Endothelial cell (in vitro differentiated cells): ENCODE data around the genes PLEKHH2 and LRPPRC.

DNA sequence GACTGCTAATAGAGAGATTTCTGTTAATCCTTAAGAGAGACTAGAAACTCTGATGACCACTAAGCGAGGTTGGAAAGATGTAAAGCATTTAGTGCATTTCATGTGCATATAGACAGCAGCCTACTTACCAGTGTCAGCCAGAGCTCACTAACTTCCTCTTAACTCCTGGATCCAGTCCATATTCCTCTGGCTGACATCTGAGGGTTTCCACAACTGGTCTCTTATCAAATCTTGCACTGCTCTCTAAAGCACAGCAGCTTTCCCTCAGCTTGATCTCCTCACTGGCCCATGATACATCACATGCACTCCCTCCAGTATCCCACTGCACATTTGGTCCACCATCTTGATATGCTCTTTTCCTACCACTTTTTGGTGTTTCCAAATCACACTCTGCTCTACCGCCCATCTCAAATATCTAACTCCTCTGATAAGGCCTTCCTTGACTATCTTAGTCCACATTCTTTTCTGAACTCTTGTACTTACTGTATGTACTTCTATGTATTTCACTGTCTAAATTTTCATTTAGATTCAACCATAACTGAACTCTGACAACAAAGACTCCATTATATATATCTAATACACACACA lies 105.0 kb upstream of the ZFP36L2 start:
- PRO-cap, result no peak

- PRO-cap, result bidirectional peak, plus-strand start at chr2:43445564, minus-strand start at chr2:43445396
These were observed 150.6 kb downstream of the THADA start for GRCh38 chr2:43445197-43445745.

DNA sequence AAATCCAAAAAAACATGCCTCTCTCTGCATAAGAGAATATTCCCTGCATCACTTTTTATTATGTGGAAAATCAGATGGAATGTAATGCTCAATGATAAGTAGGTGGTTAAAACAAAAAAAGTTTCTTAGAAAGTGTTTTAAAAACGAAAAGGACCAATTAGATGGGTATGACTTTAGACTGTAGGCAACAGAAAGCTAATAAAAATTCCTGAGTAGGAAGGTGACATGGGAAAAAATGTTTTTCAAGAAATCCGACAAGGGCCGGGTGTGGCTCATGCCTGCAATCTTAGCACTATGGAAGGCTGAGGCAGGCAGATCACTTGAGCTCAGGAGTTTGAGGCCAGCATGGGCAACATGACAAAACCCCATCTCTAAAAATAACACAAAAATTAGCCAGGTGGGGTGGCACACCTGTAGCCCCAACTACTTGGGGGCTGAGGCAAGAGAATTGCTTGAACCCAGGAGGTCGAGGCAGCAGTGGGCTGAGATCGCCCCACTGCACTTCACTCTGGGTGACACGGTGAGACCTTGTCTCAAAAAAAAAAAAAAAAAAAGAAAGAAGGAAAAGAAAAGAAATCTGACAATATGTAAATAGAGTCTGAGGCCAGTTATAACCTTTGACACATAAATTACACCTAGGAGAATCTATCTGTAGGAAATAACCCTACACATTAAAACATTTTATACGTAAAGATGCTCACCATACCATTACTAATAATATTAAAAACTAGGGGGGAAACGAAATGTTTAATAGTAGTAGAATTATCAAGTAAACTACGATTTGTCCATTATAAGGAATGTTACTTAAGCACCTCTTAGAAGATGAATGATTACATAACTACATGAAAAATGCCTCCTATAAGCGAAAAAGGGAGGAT lies 125.9 kb downstream of the THADA start:
- PRO-cap, result no peak

DNA sequence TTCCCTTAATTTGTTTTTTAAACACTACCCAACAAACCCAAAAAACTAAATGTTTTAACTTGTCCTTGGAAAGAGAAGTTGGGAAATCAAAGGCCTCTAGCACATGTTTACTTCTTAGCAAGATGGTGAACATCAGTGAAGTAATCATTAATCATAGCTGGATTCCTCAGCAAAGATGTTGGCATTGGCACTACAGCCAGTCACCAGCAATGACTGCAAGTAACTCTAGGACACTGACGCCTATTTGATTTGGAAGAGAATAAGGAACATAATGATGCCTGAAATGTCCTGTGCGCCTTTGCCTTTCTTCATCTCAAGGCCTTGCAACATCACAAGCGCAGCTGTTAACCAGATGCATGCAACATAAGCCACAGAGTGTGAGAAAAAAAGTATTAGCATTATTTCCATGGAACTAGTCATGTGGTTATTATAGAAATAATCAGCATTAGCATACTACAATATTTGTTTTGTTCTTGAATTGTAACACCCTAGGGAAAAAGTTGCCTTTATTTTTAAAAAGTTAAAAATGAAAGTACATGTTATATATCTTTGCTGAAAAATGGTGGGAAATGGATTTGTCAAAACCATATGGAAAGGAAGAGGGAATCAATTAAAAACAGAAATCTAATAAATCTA lies 55.7 kb downstream of the THADA start:
- PRO-cap, result no peak

DNA sequence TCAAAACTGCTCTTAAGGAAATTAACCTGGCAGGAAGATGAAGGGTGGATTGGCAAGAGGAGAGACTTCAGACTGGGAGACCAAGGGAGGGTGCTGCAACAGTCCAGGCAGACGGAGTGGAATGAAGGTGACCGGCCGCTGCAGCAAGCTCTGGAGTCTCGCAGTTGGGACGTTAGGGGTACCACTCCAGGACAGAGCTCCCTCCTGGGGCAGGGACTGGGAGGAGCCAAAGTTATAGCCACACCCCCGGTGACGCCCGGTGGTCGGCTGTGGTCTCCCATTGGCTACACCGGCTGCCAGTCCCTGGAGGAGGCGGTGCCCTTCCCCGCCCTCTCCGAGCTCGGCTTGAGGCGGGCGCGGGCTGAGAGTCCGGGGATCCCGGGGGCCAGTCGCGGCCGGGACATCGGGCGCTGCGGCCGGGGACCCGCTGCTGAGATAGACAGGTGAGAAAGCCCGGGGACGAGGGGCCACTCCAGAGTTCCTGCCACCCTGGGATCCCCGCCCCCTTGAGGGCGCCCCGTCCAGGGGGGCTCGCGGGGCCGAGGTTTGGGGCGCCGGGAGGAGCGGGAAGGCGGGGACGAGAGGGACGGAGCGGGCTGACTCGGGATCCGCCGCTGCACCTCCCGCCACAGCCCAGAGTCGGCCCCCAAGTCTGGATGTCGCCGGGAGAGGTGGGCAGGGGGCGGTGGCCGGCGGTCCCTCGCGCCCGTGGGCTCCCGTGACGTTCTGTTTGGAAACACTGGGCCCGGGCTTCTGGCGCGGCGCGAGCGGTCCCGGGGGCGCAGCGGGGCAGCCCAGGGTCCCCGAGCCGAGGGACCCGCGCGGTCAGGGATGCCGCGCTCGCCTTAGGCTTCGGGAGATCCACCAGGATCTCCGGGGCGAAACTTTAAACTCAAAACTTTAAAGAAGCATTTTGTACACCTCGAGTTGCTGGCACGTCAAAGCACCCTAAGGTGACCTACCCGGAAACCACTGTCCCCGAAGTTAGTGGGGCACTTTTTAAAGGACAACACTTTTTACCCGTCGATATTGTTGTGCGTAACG lies at the start of gene PLEKHH2:
Gene PLEKHH2, plus strand, starts transcription at position 324 of the 1,044 bp plus-strand sequence.
- PRO-cap, result bidirectional peak, plus-strand start at position 388 of the sequence, minus-strand start at position 199 of the sequence

DNA sequence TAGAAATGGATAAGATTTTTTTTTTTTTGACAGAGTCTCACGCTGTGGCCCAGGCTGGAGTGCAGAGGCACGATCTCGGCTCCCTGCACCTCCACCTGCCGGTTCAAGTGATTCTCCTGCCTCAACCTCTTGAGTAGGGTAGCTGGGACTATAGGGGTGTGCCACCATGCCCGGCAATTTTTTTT lies 3.1 kb downstream of the ABCG8 start:
- PRO-cap, result no peak

GRCh38 chr2:43842252-43842775 lies 3.5 kb downstream of the ABCG8 start:
- PRO-cap, result no peak

DNA sequence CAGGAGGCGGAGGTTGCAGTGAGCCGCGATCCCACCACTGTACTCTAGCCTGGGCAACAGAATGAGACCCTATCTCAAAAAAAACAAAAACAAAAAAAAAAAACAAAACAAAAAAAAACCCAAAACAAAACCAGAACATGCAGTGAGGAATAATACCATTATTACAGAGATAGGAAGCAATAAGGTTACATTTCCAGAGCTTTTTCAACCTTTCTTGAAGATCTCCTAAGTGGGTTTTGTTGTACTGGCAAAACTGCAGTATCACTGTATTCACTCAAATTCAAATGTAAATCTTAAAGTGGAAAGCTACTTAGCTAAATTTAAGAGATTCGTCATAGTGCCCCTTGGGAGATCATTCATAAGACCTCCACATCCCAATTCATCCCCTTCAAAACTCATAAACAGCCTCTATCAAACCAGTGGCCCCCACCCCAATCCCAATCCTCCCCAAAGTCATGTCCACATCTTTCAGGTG lies 65.9 kb downstream of the ABCG8 start:
- PRO-cap, result no peak

DNA sequence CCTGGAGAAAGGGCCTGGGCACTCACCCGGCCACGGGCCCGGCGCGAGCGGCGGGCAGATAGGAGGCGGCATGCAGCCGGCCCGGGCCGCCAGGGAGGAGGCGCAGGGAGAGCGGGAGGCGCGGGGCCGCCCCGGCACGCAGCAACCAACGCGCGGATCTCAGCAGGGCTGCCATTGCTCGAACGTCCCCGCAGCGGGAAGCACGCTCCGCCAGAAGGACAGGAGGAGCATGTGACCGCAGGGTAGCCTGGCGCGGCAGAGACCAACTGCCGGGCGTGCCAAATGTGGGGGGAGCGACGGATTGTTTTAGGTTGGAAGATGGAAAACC lies at the start of gene LRPPRC:
Gene LRPPRC, minus strand, starts transcription at position 217 of the 328 bp plus-strand sequence.
- PRO-cap, result bidirectional peak, plus-strand start outside the sequence, minus-strand start at position 217 of the sequence

- PRO-cap, result no peak
These were observed 65.2 kb upstream of the LRPPRC start for GRCh38 chr2:44060965-44061503.

GRCh38 chr2:44087717-44088253 lies 80.9 kb upstream of the PPM1B start:
- PRO-cap, result no peak

GRCh38 chr2:44136099-44136883 lies 32.4 kb upstream of the PPM1B start:
- PRO-cap, result no peak

GRCh38 chr2:44222626-44222998 lies 52.7 kb upstream of the SLC3A1 start:
- PRO-cap, result no peak

DNA sequence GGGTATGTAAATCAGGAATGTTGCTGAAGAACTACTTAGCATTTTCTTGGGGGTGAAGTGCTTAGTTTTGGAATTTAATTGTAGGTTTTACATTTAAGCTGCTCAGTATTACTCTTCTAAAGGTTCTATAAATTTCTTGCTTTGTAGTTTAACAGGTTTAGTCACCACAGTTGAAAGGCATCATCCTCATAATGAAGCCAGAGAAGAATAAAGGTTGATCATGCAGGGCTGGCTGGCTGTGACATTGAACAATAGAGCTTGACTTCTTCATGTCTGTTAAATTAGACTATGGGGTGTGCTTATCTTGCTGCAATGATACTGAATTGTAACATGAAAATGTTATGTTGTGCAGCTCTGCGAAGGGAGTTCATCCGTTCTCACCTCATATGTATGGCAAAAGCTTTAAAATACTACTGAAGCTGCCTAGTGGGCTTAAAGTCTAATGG lies 81.7 kb downstream of the CAMKMT start:
- PRO-cap, result unidirectional peak, plus-strand start at position 221 of the sequence

DNA sequence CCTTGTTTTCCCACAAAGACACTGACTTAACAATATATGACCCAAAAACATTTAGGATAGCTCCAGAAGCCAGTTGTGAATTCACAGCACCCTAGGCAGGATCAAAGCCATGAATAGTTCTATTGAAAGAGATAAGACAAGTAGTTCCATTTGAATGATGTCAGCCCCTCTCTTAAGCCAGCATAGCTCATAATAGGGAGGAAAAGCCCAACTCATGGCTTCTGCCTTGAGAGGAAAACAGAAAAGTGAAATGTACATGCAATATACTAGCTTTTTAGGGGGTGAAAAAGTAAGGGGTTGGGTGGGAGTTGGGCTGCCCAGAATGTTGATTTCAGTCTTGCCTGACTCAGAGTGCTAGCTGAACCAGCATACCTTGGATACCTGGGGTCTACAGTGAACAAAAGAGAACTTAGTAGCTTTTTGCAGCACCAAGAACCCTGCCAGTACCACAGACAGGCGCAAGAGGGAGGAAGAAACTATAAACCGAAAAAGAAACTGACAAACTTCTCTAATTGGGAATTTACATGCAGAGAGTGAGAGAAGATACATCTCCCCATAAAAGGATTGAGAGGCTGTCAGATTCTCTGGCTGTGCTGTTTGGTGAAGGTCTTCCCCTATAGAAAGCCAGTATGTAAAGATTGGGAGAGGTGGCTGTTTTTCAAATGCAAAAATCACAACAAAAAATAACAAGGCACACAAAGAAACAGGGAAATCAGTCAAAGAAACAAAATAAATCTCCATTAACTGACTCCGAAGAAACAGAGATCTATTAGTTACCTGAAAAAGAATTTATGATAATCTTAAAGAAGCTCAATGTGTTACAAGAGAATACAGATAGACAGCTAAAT lies 101.7 kb downstream of the CAMKMT start:
- PRO-cap, result no peak

DNA sequence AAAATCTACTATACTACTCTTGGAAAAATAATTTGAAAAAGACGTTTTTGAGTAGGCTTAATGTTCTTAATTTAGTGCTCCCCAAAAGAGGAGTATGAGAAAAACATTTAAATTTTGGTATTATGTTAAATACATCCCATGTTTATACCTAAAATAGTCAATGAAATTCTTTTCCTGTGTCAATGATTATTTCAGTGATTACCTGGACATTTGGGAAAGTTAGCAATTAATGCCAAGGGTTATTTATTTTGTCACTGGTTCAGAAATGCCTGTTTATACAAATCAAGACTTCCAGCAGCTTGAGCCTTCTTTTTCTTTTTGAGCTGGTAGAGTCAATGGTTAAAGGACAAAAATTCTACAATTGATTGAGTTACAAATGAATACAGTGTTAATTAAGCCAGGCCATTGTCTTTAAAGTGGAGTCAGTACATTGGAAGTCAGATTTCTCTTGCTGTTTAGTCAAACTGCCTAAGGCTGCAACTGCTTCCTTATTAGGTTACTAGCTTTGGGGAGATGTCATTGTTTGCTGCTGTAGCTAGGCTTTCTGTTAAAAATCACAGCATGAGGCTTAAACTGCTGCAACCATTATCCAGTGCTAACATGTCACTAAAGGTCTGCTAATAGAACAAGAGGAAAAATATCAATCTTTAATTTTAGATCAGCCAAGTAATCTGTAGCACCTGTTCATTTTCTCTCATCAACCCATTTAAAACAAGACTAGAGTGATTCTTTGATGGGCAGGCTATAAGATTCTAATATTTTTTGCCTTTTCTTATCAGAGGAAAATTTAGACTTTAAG lies 182.5 kb downstream of the CAMKMT start:
- PRO-cap, result unidirectional peak, plus-strand start at position 571 of the sequence

GRCh38 chr2:44944644-44944993 lies 3.1 kb downstream of the SIX3 start:
- PRO-cap, result no peak

DNA sequence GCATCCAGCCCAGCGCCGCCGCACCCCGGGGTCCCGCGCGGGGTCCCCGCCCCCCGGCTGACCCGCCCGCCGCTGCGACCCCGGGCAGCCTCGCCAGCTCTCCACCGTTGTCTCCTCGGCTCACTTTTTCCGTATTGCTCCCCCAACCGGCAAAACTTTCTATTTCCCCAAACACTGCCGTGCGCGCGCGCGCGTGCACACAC lies 710 bp upstream of the PRKCE start:
- PRO-cap, result bidirectional peak, plus-strand start outside the sequence, minus-strand start at position 109 of the sequence

GRCh38 chr2:45743242-45743864 lies 91.9 kb downstream of the PRKCE start:
- PRO-cap, result no peak

DNA sequence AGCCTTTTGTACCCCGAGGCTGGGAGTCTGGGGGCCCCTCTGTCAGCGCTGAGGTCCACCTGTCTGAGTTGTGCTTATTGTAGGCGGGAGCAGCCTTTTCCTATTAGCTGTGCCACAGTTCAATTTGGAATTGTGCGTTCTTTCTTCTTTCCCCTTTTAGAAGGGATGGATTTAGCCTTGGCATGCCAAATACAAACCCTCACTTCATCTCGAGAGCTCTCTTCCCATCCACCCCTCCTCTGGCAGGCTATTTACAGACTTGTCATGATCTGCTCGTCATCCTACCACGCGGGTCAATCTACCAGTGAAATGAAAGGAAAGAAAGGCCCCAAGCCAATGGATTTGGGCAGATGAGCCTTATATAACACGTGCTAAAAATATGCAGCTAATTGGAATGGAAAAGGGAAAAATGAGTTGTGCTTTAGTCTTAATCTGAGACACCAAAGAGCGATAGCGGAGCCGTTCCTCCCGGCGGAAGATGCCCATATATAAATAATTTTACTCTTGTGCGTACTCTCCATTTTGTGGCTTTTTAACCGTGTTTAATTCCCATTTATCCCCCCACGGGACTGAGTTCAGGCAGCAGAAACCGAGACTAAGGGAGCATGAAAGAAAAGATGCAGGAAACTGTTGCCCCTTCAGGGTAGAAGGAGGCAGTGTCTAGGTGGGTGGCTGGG lies 277.5 kb downstream of the PRKCE start:
- PRO-cap, result no peak